ENCODE data around the genes EIF4B, AMHR2 and TARBP2.

GRCh38 chr12:52900911-52901347 is 3.9 kb downstream of the KRT8 start:
- PRO-cap, result no peak

DNA sequence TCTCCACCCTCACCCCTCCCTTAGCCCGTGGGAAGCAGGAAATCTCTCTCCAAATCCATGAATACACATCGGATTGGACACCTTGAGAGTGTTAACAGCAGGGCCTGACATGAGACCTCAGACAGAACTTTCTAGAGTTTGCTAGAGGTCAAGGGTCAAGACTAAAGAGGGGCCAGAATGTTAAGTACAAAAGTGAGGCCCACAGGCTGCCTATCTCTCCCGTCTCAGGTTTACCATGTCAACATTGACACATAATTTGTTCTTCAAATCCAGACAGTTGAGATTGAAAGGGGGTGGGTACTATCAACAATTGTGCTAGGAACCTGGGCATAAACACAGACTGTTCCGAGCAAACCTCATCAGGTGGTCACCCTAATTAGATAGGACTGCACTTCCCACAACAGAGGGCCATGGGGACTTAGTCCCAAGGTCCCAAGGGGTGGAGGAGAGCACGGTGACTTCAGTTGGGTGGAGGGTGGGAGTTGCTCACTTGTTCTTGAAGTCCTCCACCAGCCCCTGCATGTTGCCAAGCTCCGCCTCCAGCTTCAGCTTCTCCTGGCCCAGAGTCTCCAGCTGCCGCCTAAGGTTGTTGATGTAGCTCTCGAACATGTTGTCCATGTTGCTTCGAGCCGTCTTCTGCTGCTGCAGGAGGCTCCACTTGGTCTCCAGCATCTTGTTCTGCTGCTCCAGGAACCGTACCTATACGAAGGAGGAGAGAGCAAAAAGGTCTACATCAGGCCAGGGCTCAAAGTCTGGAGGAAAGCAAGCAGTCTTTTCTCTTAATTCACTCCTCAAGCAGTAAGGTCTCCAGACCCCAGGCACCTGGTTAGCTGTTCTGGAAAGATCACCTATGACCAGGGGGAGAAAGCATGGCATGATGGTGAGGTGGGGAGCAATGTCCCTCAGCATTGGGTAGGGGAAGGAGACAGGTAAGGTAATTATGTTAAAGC is 3.2 kb downstream of the KRT8 start:
- PRO-cap, result no peak

DNA sequence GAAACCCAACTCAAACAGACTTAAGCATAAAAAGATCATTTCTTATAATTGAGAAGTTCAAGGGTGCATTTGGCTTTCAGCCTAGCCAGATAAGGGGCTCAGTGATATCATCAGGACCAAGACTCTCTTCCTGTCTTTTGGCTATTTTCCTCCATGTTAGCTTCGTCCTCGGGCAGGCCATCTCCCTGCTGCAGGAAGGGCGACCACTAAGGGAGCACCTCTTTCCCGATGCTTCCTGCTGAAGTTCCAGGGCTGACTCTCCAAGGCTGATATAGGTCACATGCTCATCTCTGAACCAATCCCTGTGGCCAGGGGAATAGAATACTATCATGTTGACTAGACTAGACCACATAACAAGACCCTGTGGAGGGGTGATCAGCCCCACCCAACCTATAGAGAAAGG is 9.8 kb upstream of the KRT8 start:
- PRO-cap, result no peak

- PRO-cap, result no peak
These were observed 25.6 kb upstream of the EIF4B start for GRCh38 chr12:52980706-52981098.

GRCh38 chr12:53005849-53006587 is at the start of gene EIF4B:
Gene EIF4B, plus strand, starts transcription at chr12:53006456.
- PRO-cap, result bidirectional peak, plus-strand start at chr12:53006456, minus-strand start at chr12:53006121

- PRO-cap, result no peak
These were observed 21.4 kb upstream of the TNS2 start for GRCh38 chr12:53028433-53028975.

DNA sequence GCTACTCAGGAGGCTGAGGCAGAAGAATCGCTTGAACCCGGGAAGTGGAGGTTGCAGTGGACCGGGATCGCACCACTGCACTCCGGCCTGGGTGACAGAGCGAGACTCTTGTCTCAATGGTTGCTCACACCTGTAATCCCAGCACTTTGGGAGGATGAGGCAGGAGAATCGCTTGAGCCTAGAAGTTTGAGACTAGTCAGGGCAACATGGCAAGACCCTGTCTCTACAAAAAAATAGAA is 6.5 kb upstream of the TNS2 start:
- PRO-cap, result no peak

DNA sequence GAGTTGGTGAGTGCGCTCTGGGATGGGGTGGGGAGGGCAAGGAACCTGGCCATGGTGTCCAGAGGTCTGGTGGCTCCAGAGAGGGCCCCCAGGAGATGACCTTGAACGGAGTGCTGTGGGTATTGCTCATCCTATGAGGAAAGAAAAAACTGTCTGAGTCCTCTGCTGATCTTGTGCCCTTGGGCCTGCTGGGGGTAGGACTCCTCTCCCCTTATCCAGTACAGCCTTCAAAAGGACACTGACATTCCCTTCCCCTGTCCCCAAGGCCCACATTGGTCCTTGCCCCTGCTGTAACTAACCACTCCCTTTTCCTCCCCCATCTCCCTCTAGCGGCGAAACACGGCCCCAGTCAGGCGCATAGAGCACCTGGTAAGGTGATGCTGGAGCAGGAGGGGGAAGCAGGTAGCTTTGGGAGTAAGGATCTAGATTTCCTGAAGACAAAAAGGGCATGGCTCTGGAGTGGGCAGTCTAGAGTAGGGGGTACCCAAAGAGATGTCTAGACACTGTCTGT is 3.6 kb downstream of the TNS2 start:
- PRO-cap, result no peak

GRCh38 chr12:53063628-53064759 is 14.1 kb downstream of the TNS2 start:
- PRO-cap, result no peak

- PRO-cap, result no peak
These were observed 12.1 kb downstream of the SOAT2 start for GRCh38 chr12:53115231-53115991.

- PRO-cap, result bidirectional peak, plus-strand start at chr12:53159627, minus-strand start at chr12:53159492
These were observed 21.2 kb upstream of the ZNF740 start for GRCh38 chr12:53159163-53159803.

GRCh38 chr12:53170176-53170740 is 10.3 kb upstream of the ZNF740 start:
- PRO-cap, result no peak

DNA sequence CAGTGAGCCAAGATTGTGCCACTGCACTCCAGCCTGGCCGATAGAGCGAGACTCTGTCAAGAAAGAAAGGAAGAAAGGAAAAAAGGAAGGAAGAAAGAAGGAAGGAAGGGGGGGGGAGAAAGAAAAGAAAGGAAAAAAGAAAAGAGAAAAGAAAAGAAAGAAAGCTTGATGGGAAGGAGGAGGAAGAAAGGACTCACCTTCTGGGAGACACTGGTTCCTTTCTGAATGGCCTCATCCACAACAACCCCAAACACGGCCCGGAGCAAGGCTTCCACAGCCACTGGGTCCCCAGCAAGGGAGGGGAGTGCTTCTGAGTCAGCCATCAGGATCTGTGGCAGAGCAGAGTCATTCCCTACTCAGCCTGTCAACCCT is 7.4 kb upstream of the ZNF740 start:
- PRO-cap, result no peak

GRCh38 chr12:53181177-53182155 is 741 bp upstream of the CSAD start:
- PRO-cap, result unidirectional peak, minus-strand start at chr12:53181349

DNA sequence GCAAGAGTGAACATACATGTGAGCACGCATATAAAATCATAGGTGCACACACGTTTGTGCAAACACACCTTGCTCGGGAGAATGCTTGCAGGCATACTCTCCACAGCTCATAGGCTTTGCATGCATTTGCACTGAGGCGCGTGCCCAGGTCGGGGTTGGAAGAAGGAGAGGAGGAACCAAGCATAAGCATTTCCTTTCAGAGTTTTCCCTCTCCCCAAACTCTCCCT is 11.5 kb downstream of the RARG start:
- PRO-cap, result no peak

DNA sequence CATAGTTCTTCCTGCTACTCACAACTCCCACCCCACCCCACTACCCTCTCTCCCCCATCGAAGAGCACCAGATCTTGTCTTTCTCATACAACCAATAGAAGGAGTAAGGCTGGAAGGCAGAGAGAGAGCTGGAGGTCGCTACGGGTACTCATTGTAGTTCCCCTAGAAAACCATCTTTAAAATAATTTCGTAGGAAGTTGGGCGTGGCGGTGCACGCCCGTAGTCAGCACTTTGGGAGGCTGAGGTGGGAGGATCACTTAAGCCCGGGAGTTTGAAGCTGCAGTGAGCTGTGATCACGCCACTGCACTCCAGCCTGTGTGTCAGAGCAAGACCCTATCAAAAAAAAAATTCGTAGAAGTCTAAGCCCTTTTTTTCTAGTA is 534 bp upstream of the ESPL1 start:
- PRO-cap, result no peak

DNA sequence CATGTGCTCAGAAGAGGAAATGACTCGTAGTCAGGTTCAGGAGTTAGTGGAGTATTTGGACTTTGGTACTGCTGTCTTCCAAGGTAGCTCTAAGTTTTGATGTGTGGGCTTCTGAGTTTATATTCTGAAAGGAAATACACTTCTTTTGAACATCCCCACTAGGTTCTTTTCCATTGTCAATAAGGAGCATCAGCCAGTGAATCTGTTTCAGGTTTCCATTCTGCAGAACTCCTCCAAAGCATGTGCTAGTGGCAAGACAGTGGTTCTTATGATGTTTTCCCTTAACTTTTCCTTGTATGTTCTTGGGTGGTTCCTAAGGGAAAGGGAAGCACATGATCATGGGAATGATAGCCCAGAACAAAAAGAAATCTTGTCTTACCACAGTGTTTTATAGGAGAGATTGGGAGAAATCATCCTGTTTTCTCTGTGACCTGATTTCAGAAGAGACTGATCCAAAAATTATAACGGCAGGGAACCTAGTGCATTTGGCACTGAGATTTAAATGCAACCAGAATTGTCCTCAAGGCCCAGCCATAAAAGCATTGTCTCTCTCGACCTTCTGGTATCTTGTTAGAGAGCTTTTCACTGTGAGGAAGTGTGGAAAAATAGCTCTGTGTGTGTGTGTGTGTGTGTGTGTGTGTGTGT is 11.2 kb upstream of the AMHR2 start:
- PRO-cap, result no peak

DNA sequence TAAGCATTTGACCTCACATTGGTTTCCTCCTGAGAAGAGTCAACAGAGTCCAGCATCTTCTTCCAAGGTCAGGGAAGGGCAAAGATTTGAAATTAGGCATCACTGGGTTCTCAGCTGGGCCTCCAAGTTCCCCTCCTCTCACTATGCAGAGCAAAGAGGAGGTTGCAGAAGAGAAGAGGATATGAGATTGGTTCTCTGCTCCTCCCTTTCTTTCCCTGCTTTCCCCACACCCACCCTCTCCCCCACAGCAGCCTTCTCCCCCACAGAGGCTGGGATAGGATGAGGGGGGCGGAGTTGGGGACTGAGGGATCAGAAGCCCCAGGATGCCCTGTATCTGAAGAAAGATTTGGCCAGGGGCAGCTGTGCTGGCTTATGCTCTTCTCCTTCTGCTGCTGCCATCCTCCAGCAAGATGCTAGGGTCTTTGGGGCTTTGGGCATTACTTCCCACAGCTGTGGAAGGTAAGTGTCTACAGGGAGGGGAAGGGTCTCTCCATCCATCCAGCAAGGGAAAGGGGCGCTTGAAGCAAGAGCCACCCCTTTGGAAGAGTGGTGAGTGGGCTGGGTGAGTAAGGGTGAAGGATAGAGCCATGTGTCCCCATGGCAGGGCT is at the start of gene AMHR2:
AMHR2 (plus strand) TSS at position 331 of the 608 bp plus-strand sequence.
- PRO-cap, result no peak

- PRO-cap, result no peak
These were observed 1.9 kb downstream of the PRR13 start for GRCh38 chr12:53443474-53443884.

- PRO-cap, result bidirectional peak, plus-strand start at chr12:53500935, minus-strand start at chr12:53500673; bidirectional peak, plus-strand start at chr12:53501352, minus-strand start at chr12:53501217; bidirectional peak, plus-strand start at chr12:53501660, minus-strand start at chr12:53501539
These were observed at the start of gene TARBP2 for GRCh38 chr12:53500868-53501964. Gene TARBP2, plus strand, starts transcription at chr12:53501283.

Measured in NALM6 (cell line).